Panc1 (cell line): Measurements from ENCODE around the genes ERFL and LIPE.

GRCh38 chr19:41912657-41913088, 15.6 kb downstream of the ERFL start:
- RRBS, 2 experiments = 6 to 12% methylated on average over 15 of the region's 23 CpGs

- RRBS, 2 experiments = 3 to 4% methylated on average over 16 to 26 of the region's 93 CpGs
These were observed at the start of gene ERFL for GRCh38 chr19:41927699-41928689. Gene ERFL (minus strand): TSS chr19:41928449.

- RRBS, 2 experiments = 18 to 33% methylated on average over 6 to 13 of the region's 38 CpGs
These were observed 3.5 kb upstream of the ATP1A3 start for GRCh38 chr19:41997251-41998225.

DNA sequence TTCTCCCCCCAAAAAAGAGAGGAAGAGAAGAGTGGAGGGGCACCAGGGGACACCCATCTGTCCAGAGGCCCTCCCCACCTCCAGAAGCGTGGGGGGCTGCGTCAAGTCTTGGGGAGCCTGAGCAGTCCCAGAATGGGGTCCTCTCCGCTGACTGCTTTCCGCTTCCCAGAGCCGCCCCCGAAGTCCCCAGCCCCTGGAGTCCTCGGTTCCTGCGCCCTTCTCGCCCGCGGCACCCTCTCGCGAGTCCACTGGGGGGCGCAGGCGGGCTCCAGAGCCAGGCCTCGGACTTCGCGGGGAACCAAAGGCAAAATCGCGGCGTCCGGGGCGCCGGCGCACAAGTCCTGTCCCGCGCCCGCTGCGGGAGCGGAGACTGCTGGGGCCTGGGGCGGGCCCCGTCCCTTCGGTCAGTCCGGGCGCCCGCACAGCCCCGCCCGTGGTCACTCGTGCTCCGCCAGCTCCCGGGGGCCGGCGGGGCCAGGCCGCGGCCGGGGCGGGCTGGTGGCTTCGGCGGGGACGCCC, 4.5 kb upstream of the ATP1A3 start:
- RRBS, 2 experiments = 3 to 7% methylated on average over 22 of the region's 50 CpGs

DNA sequence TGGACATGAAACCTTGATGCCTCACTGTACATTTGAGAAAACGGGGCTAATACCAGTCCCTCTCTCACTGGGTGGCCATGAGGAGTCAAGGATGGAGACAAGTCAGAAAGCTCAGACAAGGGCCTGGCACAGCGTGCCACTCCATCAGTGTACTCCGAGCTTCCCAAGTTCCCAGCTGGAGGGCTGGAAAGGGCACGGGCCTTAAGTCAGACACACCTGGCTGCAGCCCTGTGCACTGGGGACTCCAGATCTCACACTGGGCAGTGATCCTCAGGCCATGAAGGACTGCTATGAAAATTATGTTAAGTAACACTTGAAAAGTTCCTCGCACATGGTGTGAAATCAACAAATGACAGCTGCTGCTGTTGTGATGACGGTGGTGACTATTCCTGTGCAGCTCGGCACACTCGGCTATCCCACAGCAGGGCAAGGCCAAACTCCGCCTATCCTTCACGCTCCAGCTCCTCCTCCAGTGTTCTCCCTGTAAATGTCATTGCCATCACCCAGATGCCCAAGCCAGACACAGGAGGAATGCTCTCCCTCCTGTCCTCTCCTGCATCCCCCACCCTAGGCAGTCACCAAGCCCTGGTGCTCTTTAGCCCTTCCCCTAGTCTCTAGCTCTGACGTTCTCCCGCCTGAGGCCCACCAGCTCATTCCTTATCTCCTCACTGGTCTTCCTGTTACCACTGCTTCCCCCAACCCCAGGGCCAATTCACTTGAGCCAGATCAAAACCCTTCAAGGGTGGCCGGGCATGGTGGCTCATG, 31.4 kb downstream of the GRIK5 start:
- RRBS, 2 experiments = no CpG with 5 or more reads among the region's 13 CpGs

GRCh38 chr19:42095219-42096215, 19.6 kb downstream of the ZNF574 start:
- RRBS, 2 experiments = 81 to 84% methylated on average over 10 of the region's 61 CpGs

- RRBS, 2 experiments = no CpG with 5 or more reads among the region's 17 CpGs
These were observed 9.3 kb downstream of the POU2F2 start for GRCh38 chr19:42122682-42123633.

GRCh38 chr19:42212917-42213285, 4.6 kb downstream of the DEDD2 start:
- RRBS, 2 experiments = no CpG with 5 or more reads among the region's 1 CpG

GRCh38 chr19:42233578-42234461, 8.6 kb downstream of the GSK3A start:
- RRBS, 2 experiments = no CpG with 5 or more reads among the region's 13 CpGs

DNA sequence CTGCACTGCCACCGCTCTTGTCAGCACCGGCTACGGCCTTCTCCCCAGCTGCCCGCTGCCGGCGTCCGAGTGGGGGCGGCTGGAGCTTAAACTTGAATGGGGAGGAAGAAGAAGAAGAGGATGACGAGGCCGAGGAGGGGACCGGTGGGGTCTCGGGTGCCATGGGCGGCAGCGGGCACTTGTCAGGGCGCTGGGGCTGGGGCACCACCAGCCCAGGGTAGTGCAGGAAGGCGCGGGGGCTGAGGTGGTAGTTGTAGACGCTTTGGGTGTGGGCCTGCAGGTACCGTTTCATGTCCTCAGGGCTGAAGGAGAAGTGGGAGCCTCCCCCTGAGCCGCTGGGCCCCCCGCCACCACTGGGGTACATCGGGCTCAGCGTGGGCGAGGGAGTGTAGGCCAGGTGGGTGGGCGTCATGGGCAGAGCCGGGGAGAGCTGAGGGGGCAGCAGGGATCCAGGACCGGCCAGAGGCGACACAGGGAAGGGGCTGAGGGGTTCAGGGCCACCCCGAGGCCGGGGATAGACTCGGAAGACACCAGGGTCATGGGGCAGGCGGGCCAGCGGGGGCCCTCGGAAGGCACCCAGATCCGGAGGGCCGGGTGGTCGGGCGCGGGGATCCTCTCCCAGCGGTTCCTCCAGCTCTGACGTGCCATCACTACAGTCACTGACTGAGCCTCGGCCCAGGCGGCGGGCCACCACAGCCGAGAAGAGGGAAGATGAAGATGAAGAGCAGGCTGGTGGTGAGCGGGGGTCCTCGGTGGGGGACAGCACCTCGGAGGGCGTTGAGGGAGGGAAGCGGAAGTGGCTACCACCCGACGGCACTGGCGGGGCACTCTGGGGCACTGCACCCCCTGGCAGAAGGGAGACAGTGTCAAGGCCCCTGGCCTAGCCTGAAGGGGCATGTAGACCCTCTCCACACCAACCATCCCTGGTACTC, 5.8 kb downstream of the ERF start:
- RRBS, 2 experiments = 70 to 78% methylated on average over 13 of the region's 53 CpGs

- RRBS, 2 experiments = no CpG with 5 or more reads among the region's 10 CpGs
These were observed 8.8 kb downstream of the CIC start for GRCh38 chr19:42277717-42278422.

DNA sequence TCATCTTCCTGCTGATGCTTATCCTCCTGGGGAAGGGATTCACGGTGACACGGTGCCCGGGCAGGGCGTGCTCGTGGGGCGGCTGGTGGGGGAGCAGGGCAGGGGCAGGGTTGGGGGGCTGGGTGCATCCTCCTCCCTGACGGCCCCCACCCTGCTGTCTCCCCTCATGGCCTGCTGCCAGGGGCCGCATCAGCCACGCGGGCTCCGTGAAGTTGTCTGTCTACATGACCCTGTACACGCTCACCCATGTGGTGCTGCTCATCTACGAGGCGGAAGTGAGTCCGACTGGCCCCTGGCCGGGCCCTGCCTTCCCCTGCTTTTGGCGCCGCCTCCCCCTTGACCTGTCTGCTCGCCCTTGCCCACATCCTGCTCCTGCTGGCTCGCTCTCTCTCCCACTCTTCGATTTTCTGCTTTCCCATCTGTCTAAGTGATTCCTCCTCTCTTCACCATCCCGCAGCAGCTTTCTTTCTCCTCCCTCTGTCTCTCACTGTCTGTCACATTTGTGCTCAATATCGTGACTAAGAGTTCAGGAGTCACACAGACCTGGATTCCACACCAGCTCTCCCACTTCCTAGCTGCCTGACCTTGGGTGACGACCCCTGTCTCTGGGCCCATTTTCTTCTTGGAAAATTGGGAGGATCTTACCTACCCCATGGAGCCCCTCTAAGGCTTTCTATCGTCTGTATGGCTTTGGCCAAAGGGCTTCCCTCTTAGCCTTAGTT, 3.7 kb downstream of the TMEM145 start:
- RRBS, 2 experiments = no CpG with 5 or more reads among the region's 25 CpGs

DNA sequence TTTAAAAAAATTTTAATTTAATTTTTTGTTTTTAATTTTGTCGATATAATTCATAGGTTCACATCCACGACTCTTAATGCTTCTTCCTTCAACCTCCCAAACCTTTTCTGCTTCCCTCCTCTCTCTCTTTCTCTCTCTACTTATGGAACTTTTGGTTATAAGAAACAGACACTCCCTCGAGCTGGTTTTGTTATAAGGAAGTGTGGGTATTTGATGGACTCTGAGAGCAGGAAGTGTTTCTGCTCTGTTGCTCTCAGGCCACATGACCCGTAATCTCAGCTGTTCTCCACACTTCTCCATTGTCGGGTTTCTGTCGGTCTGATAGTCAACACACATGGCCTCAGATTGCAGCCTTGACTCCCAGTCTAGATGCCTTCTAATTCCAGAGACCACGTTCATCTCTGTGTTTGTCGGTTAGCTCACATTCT, 26.5 kb downstream of the CNFN start:
- RRBS, 2 experiments = no CpG with 5 or more reads among the region's 8 CpGs

DNA sequence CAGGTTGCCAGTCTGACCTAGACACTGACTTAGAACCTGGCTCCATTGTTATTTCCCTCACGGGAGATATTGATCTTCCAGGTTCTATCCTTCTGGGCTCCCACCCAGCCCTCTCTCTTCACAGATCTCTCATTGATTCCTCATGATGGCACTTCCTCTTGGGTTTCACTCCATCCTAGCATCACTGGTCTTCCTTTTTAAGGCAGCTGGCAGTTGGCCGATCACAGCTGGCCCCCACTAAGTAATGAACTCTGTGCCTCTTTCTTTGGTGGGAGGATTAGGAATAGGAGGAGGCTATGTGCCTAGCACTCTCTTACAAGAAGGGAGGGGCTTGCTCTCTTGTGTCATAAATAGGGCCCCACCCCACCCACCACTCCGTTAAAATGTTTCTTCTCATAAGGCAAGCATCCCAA, at the start of gene LIPE:
Gene LIPE (minus strand): TSS at position 285 of the 413 bp plus-strand sequence.
- RRBS, 2 experiments = no CpG with 5 or more reads among the region's 3 CpGs

- RRBS, 2 experiments = no CpG with 5 or more reads among the region's 4 CpGs
These were observed 18.9 kb upstream of the CXCL17 start for GRCh38 chr19:42461501-42462204.

DNA sequence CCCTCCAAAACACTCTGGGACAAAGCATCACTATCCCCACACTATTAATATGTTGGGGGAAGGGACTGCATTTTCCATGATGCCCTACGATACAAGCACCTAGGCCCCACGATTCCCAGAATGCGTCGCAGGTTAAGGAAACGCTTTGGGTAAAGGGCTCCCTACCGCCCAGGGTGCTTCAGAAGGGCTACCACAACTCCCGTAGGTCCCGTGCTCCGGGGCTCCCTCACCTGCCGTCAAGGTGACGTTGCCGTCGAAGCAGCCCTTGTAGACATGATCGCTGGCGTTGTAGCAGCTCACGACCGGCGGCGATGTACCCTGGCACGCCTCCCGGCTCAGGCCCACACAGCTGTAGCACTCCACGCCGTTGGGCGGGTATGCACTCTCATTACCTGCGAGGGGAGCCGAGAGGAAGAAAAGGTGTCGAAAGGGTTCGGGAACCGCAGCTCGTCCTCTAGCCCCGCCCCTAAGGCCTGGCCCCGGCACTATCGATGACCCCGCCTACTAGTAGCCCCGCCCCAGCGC, 2.5 kb downstream of the LYPD3 start:
- RRBS, 2 experiments = 4 to 8% methylated on average over 7 of the region's 36 CpGs

- RRBS, 2 experiments = no CpG with 5 or more reads among the region's 6 CpGs
These were observed 13.6 kb downstream of the ZNF575 start for GRCh38 chr19:43546356-43547181.

GRCh38 chr19:43553275-43553745, 20.3 kb downstream of the ZNF575 start:
- RRBS, 2 experiments = no CpG with 5 or more reads among the region's 10 CpGs

DNA sequence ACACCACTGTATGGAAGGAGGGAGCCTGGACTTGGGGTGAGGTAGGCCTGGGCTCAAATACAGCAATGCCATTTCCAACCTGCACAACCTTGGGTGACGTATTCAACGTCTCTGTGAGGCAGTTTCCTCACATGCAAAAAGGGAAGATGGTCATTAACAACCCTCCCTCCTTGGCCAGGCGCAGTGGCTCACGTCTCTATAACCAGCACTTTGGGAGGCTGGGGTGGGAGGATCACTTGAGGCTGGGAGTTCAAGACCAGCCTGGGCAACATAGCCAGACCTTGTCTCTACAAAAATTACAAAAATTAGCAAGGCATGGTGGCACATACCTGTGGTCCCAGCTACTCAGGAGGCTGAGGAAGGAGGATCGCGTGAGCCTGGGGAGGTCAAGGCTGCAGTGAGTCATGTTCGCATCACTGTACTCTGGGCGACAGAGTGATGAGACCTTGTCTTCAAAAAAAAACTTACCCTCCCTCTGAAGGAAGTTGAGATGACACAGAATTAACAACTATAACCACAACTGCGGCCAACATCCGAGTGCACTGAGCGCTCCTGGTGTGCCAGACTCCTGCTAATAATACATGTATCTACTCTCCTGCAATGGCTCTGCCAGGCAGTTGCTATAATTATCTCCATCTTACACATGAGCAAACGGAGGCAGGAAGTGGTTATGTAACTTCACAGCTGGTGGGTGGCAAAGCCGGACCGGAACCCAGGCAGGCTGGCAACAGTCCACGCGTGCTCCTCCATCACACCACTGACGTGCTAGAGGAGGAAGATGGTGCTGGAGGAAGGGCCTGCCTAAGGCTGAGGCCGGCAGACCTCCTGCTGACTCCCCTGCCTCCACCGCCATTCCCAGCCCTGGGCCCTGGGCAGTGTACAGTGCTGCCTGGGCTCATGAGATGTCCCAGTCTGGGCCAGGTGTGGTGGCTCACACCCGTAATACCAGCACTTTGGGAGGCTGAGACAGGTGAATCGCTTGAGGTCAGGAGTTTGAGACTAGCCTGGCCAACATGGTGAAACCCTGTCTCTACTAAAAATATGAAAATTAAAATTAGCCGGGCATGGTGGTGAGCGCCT, 12.7 kb downstream of the XRCC1 start:
- RRBS, 2 experiments = 40% methylated on average over 4 of the region's 23 CpGs; no CpG with 5 or more reads in 1 of the 2 experiments

DNA sequence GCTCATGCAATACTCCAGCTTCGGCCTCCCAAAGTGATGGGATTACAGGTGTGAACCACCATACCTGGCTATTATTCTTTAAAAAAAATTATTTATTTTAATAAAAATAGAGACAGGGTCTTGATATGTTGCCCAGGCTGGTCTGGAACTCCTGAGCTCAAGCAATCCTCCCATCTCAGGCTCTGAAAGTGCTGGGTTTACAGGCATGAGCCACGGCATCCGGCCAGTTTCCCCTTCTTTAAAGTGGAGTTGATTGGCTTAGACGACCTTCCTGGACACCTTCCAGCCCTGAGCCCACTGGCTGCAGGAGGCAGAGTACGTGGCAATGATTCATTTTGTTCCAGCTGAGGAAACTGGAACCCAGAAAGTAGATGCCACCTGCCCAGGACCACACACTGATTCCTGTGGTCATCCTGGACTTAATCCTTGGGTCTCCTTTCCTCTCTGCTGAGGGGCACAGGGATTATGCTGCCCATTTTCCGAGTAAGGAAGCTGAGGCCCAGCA, 969 bp downstream of the XRCC1 start:
- RRBS, 2 experiments = no CpG with 5 or more reads among the region's 6 CpGs